Placental pericyte (primary cell): ENCODE results near the genes TRIM54, MPV17, EIF2B4, FNDC4 and RBKS.

DNA sequence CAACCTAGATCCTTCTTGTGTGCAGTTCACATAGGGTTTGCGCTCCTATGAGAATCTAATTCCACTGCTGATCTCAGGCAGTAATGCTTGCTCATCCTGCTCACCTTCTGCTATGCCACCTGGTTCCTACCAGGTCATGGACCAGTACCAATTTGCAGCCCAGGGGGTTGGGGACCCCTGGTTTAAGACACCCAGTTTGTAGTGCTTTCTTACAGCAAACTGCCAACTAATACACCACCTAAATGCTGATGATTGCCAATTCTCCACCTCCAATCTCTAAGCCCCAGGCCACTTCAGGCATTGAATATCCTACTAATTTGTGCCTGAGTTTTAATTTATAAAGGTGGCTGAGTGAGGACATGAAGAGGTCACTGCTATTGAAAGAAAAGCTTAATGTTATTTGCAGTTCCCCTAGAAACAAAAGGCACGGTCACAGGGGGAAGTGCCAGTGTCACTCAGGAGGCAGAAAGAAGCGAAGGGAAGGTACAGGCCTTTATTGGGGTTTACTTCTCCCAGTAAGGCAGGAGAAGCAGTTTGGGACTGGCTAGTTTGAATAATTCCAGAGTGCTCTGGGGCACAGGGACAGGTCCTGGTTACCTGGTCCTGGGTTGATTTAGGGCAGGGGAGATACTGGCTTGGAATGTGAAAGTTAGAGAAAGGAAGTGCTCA lies 1.8 kb upstream of the ABHD1 start:
- CAGE, long polyA plus RNA: no peak

- CAGE, long polyA plus RNA: no peak
Measured at GRCh38 chr2:27191123-27191608, 20.7 kb upstream of the ATRAID start.

DNA sequence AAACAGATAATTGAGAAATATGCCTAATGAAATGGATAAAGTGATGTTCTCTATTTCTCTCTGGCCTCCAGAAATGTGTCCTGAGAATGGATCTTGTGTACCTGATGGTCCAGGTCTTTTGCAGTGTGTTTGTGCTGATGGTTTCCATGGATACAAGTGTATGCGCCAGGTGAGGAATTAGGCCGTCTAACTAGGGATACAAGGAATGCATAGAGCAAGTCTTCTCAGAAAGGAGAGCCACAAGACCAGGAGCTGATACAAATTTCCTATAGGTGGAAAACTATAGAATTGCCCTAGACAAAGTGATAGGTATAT lies 760 bp upstream of the CAD start:
- CAGE, long polyA plus RNA: no peak

GRCh38 chr2:27281816-27282731 lies at the start of gene TRIM54:
Gene TRIM54 (plus strand): TSS chr2:27282429.
- CAGE, long polyA plus RNA: no peak

GRCh38 chr2:27322903-27323940 lies at the start of gene MPV17:
Gene MPV17 (minus strand): TSS chr2:27323097.
- CAGE, long polyA plus RNA: no peak

DNA sequence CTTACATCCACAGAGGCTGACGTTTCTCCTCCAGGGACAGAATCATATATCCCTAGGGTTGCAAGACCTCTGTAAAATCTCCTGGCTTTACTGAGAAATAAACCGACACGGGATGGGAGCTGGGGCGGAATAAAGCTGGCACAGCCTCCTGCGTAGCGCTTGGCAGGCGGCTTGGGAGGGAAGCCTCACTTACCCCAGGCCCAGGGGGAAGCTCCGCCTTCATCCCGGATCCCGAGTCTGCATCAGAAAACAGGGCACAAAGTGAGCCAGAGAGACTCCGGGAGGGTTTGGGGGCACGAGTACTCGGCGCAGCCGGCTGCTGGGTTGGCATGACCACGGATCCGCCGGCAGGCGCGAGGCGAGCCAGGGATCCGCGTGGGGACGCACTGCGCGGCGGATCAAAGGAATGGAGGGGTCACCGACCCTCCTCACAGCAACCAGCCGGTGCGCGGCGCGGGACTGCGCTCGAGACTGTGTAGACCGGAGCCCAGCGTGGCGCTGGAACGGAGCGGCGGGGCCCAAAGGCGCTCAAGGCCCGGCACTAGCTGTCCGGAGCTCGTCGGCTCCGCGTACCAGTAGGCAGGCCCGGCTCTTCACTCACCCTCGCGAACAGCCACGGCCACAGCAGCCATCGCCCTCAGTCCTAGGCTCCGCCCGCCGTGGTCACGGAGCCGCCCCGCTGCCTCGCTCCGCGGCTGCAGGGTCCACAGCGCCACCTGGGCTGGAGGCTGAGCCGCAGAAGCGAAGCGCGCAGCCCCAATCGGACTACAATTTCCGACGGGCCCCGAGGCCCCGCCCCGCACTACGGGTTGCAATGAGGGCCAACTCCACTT lies at the start of gene EIF2B4:
Gene EIF2B4, minus strand, starts transcription at position 656 of the 833 bp plus-strand sequence.
- CAGE, long polyA plus RNA: no peak

DNA sequence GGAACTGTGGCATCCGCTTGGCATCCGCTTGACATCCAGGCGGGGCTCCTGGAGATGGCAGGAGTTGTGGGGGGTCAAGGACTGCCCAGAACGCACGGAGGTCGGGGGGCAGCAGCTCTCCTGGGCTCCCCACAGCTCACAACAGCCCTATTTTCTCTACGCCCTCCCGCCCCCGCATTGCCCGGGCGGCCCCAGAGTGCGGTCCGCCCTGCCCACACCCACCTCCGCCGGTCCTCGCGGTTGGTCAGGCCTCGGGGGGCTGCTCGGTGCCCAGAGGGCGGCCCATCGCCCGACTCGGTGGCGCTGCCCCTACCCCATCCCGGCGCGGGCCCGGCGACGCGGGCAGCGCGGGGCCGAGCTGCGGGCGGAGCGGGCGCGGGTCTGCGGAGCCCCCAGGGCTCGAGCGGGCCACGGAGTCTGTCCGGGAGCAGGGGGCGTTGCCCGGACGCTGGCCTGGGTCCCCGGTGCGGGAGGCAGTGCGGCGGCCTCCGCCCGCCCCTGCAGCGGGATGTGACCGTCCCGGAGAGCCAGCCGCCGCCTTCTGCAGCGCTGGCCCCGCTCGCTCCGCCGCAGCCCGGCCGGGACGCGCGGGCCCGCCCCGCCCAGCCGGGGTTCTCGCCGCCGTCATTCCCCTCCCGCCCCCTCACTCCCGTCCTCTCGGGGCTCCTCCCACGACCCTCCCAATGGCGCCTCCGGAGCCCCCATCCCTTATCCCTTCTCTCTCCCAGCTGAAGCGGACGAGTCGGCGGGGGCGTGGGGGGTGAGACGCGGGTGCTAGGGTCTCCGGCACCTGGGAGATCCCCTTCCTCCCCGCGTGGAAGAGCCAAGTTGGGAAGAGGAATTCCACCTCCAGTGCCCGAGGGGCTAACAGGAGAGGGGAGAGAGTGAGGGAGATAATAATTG lies at the start of gene FNDC4:
Gene FNDC4, minus strand, starts transcription at position 545 of the 903 bp plus-strand sequence.
- CAGE, long polyA plus RNA: no peak

- CAGE, long polyA plus RNA: no peak
Measured at GRCh38 chr2:27496953-27497559, 417 bp downstream of the GCKR start.

GRCh38 chr2:27507201-27507906 lies 10.7 kb downstream of the GCKR start:
- CAGE, long polyA plus RNA: no peak

DNA sequence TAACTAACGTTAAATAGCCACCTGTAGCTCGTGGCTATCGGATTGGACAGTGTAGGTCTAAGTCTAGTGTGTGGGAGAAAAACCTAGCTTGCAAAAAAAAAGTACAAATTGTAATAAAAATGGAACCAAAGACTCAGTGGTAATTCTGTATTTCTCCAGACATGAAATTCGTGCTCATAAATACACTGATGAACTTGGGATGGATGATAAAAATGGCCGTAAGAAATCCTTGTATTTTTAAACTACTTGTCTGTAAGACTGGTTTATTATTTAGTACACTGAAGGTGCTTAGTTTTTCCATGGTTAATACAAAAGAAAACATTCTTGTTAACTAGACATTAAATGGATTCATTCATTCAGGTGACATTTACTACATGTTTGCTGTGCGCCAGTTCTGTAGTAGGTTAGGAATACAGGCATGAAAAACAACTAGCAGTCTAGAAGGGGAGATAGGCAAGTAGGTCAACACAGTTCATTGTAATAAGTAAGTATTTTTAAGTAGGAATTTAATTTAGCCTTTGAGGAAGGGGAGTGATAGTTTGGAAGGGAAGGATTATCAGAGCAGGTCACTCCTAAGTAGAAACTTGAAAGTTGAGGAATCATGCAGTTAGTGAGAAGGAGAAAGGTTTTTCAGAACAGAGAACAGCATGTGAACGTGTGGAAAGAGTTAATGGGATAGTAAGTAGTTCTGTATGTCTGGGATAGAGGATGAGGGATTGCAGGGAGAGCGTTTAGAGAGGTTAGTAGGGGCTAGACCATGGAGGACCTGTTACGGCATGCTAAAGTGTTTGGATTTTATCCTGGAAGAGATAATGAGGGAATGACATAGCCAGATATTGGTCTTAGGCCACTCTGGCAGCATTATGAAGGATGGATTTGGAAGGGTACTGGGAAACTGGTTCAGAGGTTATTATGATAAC lies 1.5 kb downstream of the ZNF512 start:
- CAGE, long polyA plus RNA: no peak

DNA sequence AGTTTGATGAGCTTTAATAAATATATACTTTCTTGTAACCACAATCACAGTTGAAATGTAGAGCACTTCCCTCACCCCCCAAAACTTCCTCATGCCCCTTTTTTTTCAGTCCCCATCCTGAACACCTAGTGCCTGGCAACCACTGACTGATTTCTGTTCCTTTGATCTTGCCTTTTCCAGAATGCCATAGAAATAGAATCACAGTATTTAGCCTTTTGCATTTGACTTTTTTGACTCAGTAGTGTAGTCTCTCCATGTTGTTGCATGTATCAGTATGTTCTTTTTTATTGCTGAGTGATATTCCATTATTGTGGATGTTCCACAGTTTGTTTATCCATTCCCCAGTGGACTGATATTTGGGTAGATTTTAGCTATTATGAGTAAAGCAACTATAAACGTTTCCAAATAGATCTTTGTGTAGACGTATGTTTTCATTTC lies 14.0 kb downstream of the SUPT7L start:
- CAGE, long polyA plus RNA: no peak

- CAGE, long polyA plus RNA: no peak
Measured at GRCh38 chr2:27701502-27702002, 37.9 kb downstream of the SLC4A1AP start.

DNA sequence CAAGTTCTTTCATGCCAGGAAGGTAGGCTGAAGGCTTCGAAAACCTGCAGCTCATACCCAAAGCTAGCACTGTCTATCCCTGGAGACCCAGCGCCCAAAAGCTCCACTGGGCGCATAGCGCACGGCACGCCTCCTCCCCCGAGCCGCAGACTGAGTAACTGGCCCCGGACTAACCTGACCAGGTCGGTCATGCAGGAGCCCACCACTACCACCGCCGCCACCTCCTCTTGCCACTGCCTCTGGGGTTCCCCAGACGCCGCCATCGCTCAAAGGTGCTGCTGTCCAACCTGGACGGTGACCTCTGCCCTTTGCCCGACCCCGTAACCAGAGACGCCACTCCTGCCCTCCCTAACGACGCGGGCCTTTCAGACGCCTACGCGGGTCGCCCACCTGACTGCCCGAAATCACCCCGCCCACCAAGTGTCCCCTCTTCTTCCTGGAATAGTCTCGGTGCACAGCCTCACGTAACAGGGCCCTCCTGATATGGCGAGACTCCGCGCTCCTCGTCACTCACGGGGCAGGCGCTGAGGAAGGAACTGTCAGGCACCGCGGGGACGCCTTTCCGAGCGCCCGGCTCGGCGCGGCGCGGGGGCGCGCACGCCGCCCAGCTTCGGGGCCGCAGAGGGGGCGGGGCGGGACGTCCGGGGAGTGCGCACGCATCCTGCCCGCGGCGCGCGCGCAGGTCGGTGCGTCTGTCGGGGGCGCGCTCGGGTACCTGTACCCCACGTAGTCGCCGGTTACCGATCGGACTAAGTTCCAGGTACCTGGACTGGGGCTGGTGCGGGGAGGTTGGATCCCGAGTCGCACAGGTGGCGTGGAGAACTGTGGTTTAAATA lies at the start of gene RBKS:
Gene RBKS, minus strand, starts transcription at position 305 of the 836 bp plus-strand sequence.
- CAGE, long polyA plus RNA: no peak

GRCh38 chr2:27920512-27920978 lies 30.0 kb downstream of the BABAM2 start:
- CAGE, long polyA plus RNA: no peak

DNA sequence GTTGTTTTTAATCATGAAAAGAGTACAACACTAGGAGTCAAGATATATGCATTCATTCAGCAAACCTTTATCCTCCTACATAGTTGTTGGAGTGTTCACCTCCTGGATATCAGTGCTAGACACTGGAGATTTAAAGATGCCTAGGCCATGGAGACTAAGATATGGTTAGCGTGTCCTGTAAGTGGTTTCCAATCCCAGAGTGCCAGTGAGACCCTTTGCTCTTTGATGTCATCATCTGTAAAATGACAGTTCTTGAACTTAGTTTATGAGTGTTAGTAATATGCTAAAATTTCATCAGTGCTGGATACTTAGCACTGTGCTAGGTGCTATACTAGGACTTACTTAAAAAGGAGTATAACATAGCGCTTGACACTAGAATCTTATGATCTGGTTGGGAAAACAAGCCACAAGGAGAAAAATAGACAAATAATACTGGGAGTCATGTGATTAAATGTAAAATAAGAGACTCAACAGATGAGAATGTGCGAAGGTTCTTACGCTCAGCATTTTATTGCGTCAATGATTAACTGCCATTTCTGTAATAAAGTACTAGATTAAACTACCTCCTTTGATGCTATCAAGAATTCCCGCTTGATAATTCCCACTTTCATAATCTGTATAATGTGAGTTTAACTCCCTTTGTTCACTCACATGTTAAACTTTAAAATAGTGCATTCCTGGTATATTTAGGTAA lies 31.5 kb downstream of the BABAM2 start:
- CAGE, long polyA plus RNA: no peak

DNA sequence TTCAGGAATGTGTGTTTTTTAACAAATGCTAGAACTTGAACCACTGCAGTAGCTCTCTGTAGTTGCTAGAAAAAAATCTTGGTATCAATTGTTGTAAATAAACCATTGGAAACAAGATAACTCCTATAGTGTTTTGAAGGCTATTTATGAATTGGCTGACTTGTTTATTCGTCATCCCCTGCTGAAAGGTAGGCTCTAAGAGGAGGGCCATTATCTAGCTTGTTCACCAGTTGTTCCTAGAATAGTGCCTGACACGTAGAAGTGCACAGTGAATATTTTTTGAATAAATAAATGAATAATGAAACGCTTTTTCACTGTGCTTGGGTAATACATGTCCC lies 211.4 kb downstream of the BABAM2 start:
- CAGE, long polyA plus RNA: no peak

GRCh38 chr2:28102253-28103028 lies 211.9 kb downstream of the BABAM2 start:
- CAGE, long polyA plus RNA: no peak

DNA sequence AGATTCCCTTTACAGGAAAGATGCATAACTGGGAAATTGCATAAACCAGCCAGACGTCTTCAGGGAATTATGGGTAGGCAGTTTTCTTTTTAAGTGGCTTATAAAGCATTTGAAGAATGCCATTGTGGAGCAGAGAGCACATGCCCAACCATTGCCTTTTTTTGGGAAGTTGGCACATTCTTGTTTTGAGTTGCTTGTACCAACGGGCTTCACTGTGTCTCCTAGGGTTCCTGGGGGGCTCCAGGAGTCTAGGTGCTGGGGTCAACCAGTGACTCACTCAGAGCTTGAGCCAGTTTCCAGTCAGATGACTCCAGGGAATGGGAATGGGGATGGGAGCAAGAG lies 231.6 kb upstream of the FOSL2 start:
- CAGE, long polyA plus RNA: no peak

DNA sequence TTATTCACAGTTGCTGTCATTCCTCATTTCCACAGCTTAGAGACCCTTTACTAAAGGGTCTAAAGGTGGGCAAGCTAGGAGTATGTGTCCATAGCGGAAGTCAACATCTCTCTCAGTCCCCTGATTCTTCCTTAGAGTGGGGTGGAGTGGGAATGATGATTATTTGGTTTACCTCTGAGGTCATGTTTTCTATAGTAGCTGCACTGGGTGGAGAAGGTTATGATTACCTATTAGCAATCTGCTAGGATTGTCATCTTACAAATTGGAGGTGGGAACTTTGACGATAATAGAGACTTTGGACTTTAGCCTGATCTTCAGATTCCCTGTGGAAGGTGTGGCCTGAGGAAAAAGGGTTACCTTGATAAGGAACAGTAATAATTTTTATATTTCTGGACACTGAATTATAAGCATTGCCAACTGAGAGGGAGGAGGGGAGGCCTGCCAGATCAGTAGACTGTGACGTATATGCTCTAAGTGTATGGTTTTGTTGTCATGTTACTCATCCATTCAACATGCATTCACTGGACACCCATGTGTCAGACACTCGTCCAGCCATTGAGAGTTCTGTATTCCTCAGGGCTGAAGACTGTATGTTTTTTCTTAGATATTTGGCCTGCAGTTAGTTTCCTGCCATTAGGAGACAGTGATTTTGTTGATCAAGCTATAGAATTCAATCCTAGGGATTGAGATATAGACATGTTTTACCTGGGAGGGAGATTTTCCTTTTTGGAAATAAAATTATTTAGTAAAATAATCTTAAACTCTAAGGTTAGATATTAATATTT lies 183.3 kb upstream of the FOSL2 start:
- CAGE, long polyA plus RNA: no peak

DNA sequence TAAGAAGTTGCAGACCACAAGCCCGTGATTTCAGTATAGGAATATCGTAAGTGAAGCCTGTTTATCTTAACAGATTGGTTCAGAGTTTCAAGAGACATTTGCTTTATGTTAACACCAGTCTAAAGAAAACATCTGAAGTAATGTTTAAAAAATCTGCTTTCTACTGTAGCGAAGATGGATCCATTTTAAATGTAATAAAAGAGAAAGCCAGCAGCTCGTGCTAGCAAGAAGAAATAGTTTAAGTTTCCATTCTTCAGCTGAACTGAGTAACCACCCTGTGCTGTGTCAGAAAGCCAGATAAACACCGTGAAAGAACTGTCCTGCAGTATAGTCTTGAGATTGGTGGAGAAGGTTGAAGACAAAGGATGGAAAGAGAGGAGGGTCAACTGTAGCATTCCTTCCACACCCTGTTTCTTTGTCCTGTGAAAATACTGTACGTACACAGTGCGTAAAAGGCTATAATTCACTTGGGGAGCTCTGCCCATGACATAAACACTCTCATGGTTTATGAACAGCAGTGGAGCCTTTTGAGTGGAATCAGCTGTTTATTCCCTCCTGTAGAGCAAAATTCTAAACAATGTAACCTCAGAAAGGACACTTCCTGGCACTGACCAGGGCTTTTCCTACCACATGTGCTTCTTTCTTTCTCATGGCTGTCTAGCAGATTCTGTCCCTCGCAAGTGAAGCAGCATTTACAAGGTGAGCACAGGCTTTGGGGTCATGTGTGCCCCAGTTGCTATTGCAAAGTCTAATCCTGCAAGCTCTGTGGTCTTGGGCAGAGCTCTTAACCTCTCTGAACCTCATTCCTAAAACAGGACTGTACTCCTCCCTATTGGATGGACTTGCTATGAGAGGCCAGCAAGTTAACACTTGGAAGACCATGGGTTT lies 91.7 kb upstream of the FOSL2 start:
- CAGE, long polyA plus RNA: no peak